Ascending aorta (tissue), 1 donor: ENCODE data around the gene FAM8A1.

DNA sequence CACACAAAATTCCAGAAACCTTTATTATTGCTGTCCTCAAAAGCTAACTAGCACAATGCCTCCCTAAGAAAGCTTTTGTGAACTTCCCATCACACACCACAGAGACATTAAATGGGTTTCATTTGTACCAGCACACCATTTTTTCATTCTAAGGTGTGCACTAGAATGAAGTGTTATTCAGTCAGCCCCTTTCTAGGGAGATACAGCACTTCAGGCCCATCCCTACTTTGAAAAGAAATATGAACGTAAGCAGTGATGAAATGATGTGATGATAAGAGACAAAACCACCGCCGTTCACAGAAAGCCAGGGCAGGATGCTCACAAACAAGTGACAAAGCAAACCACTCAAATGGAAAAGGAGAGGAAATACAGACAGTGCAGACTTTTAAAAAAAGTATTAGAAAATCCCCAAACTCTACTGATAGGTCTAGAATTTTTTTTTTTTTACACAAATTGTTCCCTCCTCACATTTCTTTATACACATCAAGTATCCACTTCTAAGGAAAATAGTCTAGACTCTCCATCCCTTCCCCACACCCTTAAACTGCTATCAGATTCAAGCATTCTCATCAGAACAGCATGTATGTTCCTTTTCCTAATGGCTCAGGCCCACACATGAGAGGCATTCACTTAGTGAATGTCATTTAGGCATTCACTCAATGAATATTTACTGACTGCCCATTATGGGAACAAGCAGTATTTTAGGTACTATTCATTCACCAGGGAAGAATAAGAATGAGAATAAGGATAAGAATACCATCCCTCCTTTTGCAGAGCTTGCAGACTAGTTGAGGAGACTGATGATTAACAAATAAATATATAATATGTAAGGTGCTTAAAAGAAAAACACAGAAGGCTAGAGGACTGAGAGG is 243.4 kb downstream of the GMPR start:
- PRO-cap: no peak

DNA sequence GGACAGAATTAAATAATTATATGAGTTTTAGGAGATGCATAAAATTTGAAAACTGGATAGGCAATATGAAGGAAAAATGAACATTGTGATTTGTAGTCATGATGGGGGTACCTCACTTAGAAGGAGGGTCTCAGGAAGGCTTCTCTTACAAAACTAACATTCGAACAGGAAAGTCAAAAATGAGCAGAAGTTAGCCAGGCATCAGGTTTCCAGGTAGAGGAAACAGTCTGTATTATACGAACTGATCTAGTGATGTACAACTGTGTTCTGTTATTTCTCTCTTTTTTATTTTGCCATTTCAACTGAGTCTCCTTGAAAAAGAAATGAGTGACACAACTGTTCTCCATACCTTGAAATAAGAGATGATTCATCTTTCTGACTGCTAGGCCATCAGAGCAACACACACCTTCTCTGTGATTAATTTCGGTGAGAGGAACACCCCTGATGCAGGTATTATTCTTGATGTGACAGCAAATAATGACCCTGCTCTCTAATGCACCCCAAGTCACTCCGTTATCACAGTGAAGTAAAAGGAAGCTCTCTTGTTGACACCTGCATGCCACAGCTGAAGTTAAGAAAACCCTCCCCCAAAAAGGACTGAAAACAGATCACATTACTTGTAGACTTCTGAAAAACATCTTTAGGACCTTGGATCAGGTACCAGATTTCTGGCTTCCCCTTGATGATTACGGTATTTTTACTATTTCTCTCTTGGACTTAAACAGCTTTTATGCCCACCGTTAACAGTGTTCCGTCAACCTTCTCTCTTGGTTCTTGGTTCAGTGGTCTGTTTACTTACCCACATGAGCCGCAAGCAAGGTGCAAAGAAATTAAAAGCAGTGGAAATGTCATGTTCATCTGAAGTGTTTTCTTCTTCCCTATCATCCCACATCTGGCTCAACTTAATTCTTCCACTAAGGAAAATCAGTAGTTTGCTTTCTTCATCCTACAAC is 249.6 kb downstream of the GMPR start:
- PRO-cap: no peak

DNA sequence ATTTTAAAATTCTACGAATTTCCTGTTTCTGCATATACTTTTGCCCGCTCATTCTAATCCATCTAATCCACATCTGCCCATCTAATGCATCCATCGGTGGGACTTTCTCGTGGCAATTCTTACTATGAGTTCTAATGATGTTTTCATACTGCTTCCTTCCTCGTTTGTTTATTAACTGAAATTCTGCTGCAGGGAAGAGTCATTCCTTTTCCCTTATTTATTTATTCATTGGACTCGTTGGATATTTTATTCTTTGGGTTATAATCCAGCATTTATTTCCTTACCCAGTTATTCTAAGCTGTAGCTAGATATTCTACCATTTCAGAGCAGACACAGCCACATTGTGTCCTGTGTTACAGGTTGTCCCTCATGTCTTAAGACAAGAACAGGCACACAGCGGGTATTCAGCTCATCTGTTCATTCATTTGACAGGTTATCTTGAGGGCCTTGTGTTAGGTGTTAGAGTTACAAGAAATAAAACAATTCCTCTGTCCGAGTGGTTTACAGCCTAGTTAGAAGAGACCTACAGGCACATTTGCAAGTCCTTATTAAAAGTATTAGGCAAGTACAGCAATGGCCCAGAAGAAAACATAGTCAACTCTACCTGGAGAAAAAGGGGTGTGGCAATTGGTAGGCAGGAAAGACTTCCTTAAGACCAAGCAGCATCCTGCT is 185.9 kb downstream of the ATXN1 start:
- PRO-cap: no peak

- PRO-cap: no peak
These were observed 8.1 kb downstream of the ATXN1 start for GRCh38 chr6:16753025-16753680.

- PRO-cap: bidirectional peak, plus-strand start at chr6:16760117, minus-strand start at chr6:16760025
These were observed 1.4 kb downstream of the ATXN1 start for GRCh38 chr6:16759567-16760563.

DNA sequence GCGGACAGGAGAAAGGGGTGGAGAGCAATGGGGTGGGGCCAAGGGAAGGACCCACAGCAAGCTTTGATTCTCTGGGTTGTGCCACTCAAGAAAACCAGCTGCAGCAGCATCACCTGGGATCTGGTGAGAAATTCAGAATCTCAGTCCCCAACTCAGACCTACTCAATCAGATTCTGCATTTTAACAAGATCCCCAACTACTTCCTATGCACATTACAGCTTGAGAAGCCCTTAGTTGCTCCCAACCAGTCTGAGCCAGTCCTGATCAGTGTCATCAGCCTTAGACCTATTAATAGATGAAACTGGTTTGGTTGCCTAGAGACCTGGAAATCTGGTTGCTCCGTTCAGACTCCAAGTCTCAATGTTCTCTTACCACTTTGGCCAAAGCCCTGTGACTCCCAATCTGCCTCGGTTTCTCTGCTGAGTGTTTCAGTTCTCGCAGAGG is 20.0 kb upstream of the ATXN1 start:
- PRO-cap: no peak

DNA sequence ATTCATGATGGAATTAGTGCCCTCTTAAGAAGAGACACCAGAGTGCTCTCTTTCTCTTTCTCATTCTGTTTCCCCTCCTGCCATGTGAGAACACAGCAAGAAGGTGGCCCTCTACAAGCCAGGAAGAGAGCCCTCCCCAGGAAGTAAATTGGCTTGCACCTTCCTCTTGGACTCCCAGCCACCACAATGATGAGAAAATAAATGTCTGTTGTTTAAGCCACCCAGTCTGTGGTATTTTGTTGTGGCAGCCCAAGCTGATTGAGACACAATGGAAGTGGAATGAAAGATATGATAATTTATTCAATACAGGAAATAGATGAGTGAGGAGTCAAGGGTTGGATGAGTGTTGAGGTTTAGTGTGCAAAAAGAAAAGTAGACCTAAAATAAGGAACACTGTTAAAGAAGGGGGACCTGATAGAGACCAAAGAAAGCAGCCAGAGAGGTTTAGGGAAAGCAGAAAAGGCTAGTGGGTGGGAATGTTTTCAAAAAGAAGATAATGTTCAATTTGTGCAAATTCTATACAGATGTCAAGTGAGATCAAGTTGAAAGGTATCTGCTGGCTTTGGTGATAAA is 26.0 kb upstream of the ATXN1 start:
- PRO-cap: no peak

- PRO-cap: no peak
These were observed 86.0 kb upstream of the STMND1 start for GRCh38 chr6:17015529-17016639.

- PRO-cap: no peak
These were observed 11.4 kb upstream of the RBM24 start for GRCh38 chr6:17269864-17270145.

- PRO-cap: no peak
These were observed 4.4 kb upstream of the RBM24 start for GRCh38 chr6:17276755-17277228.

- PRO-cap: bidirectional peak, plus-strand start at chr6:17282072, minus-strand start at chr6:17282069
These were observed 962 bp downstream of the RBM24 start for GRCh38 chr6:17281794-17282851.

- PRO-cap: no peak
These were observed 8.5 kb downstream of the RBM24 start for GRCh38 chr6:17289473-17290161.

DNA sequence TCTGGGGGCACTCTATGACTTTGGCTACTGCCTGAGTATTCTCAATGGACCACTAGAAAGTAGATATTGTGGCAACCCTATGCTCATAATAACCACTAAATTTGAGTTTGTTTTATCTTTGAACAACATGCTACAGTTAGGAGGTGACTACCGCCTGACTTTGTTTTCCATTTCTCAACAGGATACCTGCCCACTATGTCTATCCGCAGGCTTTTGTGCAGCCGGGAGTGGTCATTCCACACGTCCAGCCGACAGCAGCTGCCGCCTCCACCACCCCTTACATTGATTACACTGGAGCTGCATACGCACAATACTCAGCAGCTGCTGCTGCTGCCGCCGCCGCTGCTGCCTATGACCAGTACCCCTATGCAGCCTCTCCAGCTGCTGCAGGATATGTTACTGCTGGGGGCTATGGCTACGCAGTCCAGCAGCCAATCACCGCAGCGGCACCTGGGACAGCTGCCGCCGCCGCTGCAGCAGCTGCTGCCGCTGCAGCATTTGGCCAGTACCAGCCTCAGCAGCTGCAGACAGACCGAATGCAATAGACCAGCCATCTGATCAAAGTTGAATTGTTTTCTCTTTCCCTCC is 10.5 kb downstream of the RBM24 start:
- PRO-cap: no peak

DNA sequence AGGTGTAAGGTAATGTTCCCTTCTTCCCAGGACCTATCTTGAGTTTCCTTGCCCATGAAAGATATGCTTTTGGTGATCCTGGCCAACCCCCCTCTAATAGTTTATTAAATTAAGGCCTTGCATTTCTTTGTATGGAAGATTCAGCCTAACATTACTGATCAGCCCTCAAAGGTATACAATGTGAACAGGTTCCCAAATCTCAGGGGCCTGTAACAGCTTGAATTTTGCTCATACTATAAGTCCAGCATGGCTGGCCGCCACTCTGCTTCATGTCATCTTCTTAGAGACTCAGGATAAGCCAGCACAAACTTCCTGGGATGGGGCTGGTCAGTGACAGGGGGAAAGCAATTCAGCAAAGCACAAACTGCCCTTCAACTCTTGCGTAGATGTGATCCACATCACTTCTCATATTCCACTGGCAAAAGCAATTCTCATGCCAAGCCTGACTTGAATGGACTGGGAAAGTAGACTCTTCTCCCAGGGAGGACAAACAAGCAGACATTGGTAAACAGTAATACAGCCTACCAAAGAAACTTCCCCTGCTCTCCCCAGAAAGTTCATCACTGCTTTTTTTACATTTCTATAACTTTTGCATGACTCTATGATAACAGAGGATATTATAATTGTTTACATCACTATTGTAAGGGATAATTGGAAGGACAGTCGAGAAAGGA is 37.2 kb downstream of the RBM24 start:
- PRO-cap: no peak

DNA sequence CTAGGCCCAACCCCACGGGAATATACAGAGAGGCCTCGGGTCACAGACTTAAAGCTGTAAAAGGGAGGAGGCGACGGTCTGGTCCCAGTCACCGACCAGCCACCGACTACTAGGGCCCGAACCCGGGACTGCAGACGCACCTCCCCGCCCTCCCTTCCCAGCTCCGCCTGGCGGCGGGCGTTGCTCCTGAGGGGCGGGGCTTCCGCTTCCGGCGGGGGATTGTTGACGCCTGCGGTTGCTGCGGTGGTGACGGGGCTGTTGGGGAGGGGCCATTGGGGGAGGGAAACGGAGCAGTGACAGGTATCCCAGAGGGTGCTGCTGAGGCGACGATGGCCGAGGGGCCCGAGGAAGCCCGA is at the start of gene FAM8A1:
Gene FAM8A1 (plus strand): TSS at position 222 of the 356 bp plus-strand sequence.
- PRO-cap: bidirectional peak, plus-strand start at position 272 of the sequence, minus-strand start at position 165 of the sequence

- PRO-cap: no peak
These were observed 136.6 kb upstream of the NUP153 start for GRCh38 chr6:17843161-17843874.

DNA sequence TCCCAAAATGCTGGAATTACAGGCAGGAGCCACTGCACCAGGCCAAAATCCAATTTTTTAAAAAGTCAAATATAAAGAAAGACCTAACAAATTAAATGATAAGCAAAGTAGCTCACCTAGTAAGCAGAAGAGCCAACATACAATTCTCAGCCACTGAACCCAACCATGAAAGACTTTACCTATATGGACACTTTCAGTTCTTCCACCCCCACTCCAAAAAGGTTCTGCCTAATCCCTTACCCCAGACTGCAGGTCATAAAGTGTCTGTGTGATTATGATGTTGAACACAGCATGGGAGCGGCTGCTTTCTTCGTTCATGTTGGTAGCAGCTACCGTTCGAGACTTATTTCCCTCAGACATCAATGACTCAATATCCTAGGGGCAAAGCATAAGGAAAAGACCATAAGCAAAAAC is 137.3 kb downstream of the KIF13A start:
- PRO-cap: no peak

- PRO-cap: no peak
These were observed 14.8 kb downstream of the KIF13A start for GRCh38 chr6:17972496-17973118.

- PRO-cap: no peak
These were observed 6.7 kb downstream of the TPMT start for GRCh38 chr6:18148092-18148622.

DNA sequence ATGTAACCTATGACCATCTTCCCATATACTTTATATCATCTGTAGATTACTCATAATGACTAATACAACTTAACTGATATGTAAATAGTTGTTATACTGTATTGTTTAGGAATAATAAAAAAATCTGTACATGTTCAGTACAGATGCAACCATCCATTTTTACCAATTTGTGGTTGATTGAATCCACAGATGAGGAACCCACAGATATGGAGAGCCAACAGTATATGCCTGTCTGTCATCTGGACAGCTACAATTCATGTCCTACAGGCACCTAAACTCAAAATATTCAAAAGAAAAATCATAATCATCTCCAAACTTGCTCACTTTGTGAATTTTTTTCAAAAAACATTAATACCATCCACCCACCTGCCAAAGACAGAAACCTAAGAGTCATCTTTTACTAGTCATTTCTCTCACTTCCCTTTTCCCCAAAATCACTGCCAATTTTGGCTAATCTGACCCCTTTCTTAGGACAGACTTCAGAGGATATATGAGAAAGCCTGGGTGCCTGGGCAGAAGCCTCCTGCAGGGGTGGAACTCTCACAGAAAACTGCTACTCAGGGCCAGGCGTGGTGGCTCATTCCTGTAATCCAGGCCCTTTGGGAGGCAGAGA is 4.1 kb downstream of the DEK start:
- PRO-cap: no peak